Vermiform appendix (tissue), 1 donor: ENCODE measurements around a stretch of chr2.

GRCh38 chr2:236769881-236770654 lies 200.4 kb downstream of the ACKR3 start:
- PRO-cap = no peak

GRCh38 chr2:236888896-236889452 lies 196.7 kb upstream of the COPS8 start:
- PRO-cap = no peak

DNA sequence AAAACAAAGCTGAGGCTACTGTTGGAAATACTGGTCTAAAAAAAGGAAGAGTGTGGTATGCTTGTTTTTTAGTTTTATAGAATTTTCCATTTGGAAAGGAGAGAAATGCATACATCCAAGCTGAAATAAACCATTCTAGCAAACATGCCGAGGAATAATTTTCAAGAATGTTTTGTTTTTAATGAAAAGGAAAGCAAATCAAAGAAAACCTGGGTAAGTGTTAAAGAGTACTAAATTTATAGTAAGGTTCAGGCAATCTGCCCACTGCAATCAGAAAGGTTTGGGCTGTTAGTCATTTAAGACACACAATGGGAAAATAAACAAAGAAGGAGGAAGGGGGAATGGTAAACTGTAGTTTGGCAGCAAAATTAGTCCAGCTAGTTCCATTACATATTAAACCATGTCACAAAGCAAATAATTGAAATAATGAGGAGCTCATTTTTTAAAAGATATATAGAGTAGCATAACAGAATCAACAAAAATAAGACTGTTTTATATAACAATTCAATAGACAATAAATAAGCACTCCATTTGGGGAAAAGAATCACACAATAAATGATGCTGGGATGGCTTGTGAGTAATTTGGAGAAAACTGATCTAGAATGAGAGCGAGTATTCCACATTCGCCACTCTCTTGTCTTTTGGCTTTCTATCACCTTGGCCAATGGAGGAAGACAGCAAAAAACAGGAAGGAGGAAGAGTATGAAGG lies 87.4 kb upstream of the COPS8 start:
- PRO-cap = no peak

DNA sequence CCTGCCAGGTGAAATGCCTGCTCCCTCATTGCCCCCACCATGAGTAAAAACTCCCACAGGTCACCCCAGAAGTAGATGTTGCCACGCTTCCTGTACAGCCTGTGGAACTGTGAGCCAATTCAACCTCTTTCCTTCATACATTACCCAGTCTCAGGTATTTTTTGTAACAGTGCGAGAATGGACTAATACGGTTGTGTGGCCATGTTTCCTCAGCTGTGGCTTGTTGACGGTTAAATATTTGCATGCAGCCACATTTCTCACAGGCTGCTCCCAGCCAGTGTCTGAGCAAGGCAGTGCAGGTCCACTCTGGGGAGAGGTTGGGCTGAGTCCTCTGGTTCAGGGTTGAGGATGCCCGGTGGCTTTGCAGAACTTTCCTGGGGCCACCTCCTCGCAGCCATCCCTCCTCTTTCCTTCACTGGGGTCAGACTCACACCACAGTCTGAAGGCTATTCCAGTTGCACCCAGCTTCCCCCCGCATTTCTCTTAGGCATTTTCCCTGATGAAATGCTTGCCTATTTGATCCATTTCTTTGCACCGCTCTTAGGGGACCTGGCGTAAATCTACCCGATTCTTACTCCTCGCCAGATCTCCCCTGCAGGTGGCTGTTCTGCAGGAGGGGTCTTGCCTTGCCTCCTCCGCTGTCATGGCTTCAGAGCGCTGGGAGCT lies 27.6 kb upstream of the COPS8 start:
- PRO-cap = unidirectional peak, plus-strand start at position 284 of the sequence

GRCh38 chr2:237081573-237082067 lies 4.1 kb upstream of the COPS8 start:
- PRO-cap = no peak

- PRO-cap = bidirectional peak, plus-strand start at chr2:237156716, minus-strand start at chr2:237156540
Measured at GRCh38 chr2:237156389-237156889, 70.8 kb downstream of the COPS8 start.

DNA sequence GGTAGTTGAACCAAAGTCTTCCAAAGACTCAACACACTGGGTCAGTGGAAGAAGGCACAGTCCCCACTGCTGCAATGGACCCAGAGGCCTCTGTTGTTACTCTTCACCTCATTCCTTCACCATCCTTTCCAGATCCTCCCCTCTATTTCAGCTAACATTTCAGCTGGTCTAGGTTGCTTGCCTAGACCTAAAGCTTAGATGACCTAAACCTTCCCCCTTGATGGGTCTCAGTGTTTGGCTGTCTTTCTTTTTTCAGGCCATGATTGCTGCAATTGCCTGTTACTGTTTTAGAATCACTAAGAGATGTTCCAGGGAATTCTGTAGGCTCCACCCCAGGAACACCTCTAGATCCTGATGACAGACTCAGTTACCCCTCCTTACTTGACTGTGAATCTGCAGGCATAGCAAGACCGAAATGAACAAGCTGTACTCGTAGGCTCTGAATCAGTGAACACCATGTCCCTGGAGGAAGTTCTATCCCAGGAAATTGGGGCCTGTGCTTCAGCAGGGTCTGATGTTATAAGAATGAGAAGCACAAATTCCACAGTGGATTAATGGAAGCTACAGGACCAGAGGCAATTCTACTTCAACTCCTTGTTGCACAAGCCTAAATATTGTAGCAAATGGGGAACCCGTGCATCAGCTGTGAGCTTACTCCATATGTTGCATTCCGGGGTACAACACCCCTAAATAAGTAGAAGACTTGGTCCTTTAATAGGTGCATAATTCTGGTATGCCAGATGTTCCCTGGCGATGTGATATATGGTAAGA lies 148.6 kb downstream of the COPS8 start:
- PRO-cap = no peak

- PRO-cap = no peak
Measured at GRCh38 chr2:237296865-237297323, 117.1 kb downstream of the COL6A3 start.

DNA sequence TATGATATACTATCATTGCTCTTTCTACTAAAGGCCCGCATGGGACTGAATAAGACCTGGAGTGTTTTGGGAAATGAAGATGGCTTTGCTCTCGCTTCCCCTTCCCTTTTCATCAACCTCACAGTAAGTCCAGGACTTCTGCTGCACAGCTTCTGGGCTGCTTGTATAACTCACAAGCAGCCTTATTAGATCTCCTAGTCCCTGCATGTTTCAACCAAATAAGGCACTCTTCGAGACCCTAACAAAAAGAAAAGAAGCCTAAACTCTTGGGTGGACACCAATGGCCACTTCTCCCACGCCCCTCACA lies 103.7 kb downstream of the COL6A3 start:
- PRO-cap = no peak

DNA sequence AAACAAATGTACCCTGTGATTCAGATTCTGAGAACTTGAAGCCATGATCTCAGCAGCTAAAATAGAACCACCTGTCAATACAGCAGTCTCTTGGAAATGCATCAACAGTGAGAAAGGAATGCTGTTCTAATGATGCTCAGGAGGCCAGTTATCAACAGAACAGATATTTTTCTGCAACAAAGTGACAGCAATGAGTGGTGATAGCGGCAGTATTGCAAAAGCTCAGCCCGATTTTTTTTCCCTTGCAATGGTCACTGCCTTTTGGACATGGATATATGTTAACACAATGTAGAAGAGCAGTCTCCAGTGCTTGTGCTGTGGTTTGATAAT lies 10.6 kb downstream of the COL6A3 start:
- PRO-cap = no peak

DNA sequence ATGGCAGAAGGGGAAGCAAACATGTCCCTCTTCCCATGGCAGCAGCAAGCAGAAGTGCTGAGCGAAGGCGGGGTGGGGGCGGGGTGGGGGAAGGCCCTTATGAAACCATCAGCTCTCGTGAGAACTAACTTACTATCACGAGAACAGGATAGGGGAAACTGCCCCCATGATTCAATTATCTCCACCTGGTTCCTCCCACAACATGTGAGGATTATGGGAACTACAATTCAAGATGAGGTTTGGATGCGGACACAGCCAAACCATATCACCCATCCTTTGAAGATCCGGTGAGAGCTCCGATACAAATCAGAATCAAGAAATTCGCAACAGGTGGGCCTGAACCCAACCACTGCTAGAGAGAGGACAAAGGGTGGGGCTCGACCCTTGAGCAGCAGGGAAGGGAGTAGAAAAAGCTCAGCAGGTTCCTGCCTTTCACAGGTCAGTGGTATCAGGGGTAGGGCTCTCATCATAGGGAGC lies 17.5 kb upstream of the MLPH start:
- PRO-cap = no peak

DNA sequence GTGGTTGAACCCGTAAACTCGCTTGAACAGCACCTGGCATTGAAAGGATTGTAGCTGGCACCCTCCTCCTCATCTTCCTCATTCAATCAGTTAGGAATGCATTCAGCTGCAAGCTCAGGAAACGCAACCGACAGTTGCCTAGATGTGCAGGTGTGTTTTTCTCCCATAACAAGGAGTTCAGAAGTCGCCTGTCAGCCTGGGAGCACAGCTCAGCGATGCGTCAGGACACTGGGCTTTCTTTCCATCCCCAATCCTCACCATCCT lies 11.0 kb upstream of the MLPH start:
- PRO-cap = no peak

GRCh38 chr2:237485847-237486185 lies 1.2 kb upstream of the MLPH start:
- PRO-cap = no peak

GRCh38 chr2:237518151-237518839 lies 31.2 kb downstream of the MLPH start:
- PRO-cap = no peak

DNA sequence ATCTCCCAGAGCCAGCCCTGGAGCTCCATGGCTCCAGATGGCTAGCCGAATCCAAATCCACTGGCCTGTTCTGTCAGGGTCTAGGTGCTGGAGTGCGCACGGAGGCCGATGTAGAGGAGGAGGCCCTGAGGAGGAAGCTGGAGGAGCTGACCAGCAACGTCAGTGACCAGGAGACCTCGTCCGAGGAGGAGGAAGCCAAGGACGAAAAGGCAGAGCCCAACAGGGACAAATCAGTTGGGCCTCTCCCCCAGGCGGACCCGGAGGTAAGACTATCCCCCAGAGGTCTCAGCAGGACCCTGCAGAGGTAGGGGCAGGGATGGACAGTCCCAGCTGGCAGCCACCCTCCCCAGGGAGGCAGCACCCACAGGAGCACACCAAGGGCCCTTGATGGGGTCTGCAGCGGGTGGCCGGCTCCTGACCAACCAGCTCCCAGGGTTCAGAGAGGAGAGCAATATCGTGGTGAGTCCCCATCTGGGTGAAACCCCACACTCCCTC lies 26.1 kb upstream of the PRLH start:
- PRO-cap = no peak

DNA sequence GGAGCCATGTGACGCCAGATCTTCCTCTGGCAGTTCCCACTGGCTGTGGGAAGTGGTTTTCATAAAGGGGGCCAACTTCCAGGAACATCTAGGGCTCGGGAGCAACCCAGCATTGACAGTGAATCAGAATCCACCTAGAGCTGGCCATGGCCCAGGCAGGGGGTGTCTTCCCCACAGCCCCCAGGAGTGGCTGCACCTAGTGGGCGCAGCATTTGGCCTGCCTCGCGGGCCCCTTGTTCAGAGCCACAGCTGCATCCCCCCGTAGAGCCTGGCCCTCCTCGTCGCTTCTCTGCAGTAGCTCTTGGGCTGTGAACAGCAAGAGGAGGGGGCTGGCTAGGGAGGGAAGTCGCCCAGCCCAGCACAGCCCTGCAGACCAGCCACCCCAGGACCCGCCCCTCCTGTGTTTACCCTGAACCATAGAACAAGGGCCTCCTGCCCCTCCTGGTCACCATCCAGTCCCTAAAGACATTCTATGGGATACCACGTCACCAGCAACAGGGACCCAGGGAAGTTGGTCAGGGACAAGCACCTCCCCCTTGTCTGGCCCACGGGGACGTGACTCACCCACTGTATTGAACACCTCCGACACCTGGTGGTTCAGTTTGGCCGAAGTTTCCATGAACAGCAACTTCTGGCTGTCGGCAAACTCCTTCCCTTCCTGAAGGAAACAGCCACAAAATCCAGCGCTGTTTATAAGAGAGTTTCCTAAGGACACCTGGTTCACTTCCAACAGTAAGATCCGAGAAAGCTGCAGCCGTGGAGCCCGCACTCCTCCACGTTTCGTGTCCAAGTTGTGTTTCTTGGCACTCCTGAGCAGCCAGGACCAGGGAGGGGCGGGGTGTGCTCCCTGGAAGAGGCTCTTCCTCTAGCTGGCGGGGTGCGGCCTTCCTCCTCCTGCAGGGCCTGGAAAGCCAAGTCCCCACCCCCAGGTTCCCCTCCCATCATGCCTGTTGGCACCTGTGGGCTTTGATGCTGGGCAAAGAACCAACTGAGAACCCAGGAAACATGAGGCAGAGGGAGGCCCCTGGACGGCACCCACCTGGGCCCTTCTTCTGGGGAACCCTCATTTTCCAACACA lies 8.8 kb downstream of the PRLH start:
- PRO-cap = no peak

GRCh38 chr2:237593719-237594417 lies 3.3 kb upstream of the RAB17 start:
- PRO-cap = no peak

DNA sequence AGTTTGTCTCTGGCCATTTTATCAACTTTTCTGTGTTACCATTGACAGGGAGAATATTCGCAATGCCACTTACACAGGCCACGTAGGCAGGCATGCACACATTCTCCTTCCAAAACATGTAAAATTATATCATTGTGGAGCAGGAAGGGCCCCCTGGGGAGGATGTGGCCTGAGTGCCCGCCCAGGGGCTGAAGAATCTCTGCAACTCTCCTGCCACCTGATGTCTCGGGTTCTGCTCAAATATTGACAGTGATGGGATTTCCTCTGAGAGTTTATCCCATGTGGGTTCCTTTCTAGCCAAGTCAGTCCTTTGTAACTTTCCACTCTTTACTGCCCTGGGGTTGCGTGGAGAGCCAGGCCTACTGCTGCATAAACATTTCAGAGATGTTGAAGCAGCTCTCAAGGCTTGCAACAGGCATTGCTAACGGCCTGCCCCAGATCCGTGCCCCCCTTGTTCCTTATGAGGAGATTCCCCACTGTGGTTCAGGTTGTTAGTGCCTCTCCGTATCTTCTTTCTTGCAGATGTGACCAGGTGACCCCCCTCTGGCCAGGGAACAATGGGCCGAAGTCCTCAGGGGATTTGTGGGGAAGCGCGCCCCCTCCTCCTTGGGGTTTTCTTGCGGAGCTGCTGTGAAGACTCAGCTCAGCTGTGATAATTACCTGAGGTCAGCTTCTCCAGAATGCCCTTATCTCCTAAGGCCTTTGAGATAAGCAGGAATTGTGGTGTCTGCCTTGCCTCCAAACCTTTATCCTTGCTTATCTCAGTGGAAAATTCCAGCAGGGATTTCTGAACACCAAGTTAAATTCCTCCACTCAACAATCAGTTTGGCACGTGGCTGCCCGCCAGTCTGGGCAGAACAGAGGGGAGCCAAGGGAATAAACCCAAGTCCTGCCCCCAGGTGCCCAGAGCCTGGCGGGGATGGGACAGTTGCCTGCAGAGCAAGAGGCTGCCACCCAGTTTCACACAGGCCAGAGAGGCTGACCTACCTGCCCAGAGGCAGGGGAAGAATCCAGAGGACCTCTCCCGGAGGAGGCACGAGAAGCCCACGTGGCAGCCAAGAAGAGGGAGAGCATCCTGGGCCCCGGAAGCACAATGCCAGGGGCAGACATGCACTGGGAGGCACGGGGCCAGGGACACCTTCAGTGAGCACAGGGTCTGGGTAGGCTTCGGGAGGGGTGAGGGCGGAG lies 4.3 kb upstream of the RAB17 start:
- PRO-cap = no peak

DNA sequence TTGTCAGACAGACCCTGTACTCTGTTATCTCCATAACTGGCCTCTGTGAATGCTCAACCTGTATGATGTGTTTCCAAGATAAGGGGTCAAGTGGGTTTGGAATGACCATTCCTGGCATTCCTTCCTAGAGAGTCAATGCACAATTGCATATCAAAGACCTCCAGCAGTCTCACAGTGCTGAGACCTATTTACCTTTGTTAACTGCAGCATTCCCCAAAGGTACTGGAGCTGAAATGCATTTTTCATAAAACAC lies 13.2 kb upstream of the LRRFIP1 start:
- PRO-cap = no peak

DNA sequence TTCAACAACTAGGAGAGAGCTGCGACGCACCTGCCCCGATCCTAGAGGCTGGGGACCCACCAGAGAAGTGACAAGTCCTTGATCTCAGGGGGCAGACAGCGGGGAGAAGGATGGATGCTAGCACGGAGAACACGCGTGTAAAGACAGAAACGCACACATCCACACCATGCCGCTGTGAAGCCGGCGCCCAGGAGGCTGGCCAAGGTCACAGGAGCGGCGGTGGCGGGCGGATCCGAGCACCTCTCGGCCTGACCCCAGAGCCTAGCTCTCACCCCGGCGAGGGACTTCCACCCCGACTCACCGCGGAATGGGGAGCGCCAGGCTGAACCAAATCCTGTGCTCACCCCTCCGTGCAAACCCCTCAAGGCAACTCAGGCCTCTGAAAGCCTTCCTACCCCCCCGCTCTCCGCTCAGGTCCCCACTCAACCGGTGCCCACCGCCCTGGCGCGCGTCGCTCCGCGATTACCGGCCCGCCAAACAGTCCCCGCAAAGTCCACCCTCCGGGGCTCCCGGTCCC lies 533 bp upstream of the LRRFIP1 start:
- PRO-cap = no peak